ENCODE results near the gene ITGB5.

DNA sequence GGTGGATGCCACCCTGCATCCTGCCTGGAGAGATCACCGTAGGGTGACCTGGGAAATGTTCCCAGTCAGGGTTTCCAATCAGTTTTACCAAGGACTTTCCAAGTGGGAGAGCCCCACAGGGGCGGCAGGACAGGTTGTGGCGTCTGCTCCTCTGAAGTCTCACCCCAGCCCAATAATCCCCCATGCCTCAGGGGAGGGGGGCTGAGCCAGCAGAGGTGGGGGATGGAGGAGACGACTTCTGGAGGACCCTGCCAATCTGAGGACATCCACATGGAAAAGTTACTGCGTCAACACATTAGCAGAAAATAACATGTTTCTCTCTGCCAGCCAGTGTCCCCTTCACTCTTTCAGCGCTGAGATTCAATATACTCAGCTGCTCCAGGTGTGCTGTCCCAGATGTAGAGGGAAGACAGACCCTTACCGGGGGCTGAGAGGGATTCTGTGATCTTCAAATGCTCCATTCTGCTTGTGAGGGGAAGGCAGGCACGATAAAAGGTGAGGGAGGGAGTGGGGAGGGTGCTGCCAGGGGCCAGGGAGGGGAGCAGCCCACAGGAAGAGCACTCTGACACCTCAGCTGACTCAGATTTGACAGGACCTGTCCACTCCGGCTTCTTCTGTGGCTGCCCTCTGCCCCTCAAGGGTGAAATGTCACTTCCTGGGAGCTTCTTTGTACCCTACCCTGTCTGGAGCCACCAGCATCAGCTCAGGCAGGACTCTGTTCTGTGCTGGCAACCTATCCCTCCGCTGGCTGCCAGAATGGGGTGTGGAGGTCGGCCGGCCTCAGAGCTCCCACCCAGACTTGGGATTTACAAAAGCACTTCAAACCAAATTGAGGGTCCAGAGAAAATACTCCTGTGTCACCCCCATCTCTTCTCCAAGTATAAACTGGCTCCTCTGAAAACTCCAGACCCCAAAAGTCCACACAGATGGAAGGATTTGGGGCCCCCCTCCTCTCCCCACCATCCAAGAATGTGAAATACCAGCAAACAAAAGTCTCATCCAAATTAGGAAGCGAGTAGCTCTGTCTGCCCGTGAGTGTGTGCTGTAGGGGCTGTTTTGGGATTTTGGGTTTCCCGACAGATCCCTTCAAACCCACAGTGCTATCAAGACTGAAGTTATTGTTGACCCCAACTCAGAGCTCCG, 113.9 kb upstream of the HACD2 start:
- RRBS: no CpG with 5 or more reads among the region's 16 CpGs

DNA sequence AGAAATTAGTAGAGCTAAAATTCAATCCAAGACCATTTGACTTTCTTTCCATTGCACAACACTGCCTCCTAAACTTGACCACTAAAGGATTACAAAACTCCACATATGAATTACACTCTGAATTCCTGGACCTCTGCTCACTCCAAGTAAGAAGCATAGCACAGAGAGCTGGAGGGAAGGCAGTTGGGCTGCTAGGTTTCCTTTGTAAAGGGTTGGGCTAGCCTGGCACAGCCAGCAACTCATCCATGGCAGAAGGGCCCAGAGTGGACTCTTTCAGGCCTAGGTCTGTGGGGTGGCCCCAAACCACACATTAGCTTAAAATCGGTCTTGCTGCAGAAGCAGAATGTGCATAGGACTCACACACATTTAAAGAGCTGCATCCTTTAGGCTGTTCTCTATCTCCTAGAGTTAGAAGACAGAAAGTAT, 134.3 kb downstream of the MYLK start:
- RRBS: no CpG with 5 or more reads among the region's 1 CpG

DNA sequence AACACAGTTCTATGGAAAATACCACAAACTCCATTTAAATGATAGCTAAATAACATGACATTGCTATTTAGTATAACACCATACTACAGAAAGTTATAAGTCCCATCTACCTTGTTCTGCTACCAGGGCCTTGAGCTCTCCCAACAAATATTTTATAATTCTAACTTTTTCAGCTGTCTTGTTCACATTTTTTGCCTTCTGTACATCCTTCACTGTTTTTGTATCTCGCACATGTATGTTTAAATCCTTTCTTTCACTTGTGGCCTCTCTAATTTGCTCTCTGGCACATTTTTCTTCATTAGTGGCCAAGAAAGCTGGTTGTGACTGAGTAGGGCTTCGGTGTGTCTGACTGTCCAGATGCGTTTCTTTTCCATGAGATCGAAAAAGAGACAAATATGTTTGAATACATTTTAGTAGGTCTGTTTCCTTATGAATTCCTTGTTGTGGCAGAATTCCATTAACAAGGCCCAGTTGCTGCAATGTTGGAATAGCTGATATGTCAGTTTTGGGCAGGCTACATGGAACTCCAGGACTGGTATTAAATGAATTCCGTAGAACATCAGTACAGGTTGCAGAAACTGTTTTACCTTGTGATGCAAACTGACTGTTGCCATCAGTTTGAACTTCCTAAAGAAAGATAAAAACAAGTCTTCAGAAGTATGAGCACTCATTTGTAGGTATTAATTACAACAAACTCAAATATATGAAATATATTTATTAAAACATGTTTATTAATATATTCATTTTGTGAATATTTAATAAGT, 14.2 kb downstream of the CCDC14 start:
- RRBS: no CpG with 5 or more reads among the region's 5 CpGs

GRCh38 chr3:123980241-123980714, 11.6 kb downstream of the ROPN1 start:
- RRBS: 61% methylated on average over 3 of the region's 18 CpGs

DNA sequence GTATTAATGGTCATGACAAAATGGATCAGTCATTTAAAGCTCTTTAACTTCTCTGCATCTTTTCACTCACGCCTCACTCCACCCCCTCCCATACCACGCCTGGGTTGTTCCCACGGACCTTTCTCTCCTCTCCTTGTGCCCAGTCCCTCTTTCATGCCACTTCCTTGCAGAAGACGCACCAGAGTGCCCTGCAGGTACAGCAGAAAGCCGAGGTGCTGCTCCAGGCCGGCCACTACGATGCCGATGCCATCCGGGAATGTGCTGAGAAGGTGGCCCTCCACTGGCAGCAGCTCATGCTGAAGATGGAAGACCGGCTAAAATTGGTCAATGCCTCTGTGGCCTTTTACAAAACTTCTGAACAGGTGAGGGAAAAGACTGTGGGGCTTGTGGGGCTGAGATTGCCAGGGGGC, 296.1 kb upstream of the UMPS start:
- RRBS: 75% methylated on average over 2 of the region's 10 CpGs

- RRBS: no CpG with 5 or more reads among the region's 2 CpGs
Measured at GRCh38 chr3:124597860-124598299, 132.4 kb upstream of the UMPS start.

- RRBS: no CpG with 5 or more reads among the region's 18 CpGs
Measured at GRCh38 chr3:124761164-124761917, 31.1 kb downstream of the UMPS start.

DNA sequence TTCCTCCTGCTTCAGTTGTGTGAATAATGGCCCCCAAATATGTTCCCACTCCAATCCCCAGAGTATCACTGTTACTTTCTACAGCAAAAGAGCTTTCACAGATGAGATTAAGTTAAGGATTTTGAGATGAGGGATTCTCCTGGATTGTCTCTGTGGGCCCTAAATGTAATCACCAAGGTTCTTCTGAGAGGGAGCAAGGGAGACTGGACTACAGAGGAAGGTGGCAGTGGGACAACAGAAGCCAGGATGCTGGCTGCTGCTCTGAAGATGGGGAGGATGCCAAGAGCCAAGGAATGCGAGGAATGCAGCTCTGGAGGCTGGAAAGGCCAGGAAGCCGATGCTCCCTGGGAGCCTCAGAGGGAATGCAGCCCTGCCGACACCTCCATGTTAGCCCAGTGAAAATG, 43.9 kb downstream of the UMPS start:
- RRBS: no CpG with 5 or more reads among the region's 3 CpGs

- RRBS: no CpG with 5 or more reads among the region's 10 CpGs
Measured at GRCh38 chr3:124779682-124780185, 49.5 kb downstream of the UMPS start.

DNA sequence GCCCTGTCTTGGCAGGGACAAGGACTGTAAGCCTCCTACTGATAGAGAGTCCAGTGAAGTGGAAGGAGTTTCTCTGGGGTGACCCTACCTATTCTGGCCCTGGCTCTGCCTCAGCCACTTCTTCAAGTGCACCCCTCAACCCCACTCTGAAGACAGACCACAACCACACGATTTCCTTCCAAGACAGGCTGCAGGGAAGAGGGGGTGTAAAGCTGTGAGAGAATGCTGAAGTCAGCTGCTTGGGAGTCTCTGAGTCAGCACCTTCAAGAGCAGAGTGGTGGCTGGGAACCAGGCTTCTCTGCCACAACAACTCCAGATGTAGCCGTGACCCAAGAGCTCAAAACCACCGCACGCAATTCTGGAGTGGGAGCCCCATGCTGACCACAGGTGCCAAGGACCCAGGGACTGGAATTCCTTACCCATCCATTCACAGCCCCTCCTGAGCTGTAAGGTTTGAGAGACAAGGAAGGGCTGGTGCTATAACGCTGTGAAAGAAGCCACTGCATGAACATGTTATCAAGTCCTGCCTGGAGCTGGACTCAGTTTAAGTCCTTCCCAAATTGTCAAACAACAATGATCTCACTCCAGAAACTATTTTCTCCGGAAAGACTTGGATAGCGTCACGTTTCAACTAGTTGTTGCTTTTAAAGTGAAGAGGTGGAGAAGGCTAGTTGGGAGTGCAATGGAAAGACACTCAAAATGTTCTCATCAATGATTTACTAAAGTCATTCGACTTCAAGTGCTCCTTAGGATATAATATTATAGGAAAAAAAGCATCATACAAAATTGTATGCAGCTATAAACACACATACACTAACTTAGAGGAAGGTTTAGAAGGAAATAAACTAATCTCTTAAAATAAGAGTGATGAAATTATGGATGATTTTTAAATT, 61.5 kb downstream of the UMPS start:
- RRBS: no CpG with 5 or more reads among the region's 9 CpGs

DNA sequence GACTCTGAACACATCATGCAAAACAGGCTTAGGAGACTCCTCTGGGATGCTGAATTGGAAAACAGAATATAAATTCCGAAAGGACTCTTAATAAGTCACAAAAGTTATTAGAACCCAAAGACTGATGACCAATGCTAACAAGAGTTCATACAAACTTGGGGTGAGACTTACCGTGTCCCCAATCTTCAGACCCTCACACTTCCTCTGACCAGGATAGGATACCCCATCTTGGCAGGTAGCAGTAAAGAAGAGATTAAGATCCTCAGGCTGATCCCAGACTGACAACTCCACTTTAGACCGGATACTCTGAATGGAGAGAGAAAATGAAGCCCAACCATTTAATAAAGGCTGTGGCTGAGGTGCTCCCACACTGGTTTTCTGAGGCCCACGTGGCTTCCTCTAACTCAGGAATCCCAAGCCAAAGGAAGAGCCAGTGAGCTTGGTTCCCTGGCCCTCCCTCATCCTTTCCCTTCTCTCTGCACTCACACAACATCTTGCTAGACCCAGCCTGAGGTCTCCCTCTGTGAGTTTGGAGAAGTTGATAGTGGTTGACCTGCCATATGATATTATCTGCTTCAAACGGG, 78.2 kb downstream of the ITGB5 start:
- RRBS: no CpG with 5 or more reads among the region's 5 CpGs

DNA sequence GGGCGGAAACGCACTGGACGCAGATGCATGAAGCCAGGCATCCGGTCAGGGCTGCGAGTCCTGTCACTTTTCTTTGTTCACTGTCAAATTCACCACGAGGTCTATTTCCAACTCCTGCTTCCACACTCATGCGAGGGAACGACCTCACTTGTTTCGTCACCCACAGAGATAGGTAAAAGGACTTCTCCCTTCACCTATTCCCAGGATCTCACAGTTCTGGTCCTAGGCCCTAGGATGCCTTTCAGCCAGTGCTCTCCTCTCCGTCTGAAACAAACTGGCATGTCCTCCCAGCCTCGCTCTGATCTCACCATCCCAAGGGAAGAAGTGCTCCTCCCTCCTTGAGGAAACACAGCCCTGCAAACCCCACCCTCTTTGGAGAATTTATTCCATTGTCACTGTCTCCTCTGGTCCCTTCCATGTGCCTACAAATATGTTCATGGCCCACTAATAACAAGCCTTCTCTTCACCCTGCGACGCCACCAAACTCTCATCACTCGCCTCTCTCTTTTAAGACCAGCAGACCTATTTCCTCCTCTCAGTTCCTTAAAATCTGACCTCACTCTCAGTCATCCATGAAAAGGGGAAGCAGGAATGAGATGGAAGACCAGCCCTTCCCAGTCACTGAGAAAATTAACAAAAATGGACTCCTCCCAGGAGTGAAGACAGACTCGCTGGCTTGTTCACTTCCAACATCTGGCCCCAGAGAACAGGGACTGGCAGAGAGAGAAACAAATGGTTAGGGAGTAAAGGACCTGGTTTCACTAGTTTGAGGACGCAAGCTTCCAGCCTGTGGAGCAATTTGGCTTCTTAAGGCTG, 57.6 kb downstream of the ITGB5 start:
- RRBS: no CpG with 5 or more reads among the region's 16 CpGs

DNA sequence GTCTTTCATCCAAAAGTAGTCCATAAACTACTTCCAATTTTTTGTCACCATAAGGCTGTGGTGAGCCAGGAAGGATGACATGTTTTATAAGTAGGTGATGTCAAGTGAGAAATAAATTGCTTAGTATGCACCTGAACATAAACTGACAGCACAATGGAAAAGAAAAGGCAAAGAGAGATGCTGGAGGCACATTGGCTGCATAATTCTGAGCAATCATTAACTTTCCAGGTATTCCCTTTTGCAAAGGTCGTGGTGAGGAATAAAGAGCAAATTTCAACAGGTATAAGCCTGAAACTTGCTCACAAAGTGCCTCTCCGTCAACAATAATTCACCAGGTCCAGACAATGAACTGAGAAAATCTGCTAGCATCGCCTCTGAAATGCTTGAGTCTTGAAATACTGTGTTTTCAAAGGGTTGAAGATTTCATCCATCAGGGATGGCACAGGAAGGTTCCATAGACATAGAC, 48.2 kb downstream of the ITGB5 start:
- RRBS: no CpG with 5 or more reads among the region's 3 CpGs

DNA sequence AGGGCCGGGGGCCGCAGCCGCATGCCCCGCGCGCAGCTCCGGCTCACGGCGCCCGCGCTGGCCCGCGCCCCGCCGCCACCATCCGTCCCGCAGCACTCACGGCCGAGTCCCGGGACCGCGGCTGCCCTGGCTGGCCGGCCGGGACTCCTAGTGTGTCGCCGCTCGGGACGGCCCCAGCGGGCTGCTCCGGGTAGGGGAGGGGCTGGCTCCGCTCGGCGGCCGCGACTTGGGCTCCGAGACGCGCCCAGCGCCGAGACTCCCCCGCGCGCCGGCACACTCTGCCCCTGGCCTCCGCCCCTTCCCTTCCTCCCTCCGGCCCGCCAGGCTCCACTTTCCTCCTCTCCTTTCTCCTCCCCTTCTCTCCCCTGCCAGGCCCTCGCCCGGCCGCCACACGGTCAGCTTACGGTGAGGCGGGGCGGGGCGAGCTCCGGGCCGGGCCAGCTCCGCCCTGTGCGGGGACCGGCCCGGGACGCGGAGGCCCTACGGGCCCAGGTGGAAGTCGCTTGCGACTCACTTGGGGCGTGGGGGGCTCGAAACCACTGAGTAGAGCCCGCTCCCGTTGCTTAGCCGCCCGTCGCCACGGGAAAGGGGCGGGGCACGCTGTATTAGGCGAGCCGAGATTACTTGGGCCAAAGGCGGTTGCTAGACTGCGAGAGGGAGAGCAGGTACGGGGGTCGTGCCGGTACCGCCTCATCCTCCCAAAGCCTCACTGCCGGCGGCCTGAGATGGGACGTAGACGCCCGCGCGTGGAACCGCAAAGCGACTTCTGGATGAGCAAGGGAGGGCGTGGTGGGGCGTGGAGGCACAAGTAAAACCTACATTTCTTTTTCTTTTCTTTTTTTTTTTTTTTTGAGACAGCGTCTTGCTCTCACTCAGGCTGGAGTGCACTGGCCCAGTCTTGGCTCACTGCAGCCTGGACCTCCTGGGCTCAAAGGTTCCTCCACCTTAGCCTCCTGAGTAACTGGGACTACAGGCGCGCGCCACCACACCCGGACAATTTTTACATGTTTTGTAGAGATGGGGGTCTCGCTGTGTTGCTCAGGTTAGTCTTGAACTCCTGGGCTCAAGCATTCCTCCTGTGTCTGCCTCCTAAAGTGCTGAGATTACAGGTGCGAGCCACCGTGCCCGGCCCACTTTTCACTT, at the start of gene ITGB5:
Gene ITGB5 (minus strand): TSS at position 280 of the 1,143 bp plus-strand sequence.
- RRBS: 4% methylated on average over 45 of the region's 104 CpGs

DNA sequence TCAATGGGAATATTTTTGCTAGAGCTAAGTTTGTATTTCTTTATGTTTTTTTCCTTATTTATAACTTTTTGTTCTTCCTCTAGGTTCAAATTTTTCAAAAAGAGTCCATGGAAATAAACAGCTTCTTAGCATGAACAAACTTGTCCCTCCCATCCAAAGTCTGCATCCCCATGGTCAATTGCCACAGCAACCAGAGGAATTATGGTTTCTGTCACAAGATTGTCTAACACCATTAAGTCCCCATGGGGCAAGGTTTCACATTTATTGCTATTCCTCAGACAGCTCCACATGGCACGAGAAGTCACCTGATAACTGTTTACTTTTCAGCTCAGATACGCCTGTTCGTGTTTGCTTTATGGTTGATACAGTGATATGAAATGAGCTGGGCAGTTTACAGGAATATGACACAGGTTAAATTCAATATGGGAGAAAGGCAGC, 37.9 kb upstream of the MUC13 start:
- RRBS: no CpG with 5 or more reads among the region's 3 CpGs

GRCh38 chr3:125024785-125025155, 31.0 kb downstream of the HEG1 start:
- RRBS: no CpG with 5 or more reads among the region's 6 CpGs

DNA sequence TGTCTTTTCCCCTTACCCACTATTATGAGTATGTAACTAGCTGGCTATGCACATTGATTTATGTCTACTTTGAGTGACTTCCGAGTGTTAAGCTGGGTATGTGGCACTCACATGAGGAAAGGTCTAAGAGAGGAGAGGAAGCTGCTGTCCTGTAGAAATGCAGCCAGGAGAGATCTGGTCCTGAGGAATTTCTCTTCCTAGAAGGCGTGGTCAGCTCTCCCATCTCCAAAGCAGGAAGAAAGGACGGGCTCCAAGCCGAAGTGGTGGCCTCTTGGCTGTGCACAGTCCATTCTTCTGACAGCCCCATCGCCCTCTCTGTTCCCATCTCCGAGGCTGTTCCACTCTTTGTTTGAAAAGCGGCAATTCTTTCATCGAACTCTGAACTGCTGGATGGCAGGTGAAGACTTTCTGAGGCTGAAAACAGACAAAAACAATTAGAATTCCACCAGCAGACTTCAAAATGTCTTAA, 28.7 kb downstream of the HEG1 start:
- RRBS: no CpG with 5 or more reads among the region's 8 CpGs

DNA sequence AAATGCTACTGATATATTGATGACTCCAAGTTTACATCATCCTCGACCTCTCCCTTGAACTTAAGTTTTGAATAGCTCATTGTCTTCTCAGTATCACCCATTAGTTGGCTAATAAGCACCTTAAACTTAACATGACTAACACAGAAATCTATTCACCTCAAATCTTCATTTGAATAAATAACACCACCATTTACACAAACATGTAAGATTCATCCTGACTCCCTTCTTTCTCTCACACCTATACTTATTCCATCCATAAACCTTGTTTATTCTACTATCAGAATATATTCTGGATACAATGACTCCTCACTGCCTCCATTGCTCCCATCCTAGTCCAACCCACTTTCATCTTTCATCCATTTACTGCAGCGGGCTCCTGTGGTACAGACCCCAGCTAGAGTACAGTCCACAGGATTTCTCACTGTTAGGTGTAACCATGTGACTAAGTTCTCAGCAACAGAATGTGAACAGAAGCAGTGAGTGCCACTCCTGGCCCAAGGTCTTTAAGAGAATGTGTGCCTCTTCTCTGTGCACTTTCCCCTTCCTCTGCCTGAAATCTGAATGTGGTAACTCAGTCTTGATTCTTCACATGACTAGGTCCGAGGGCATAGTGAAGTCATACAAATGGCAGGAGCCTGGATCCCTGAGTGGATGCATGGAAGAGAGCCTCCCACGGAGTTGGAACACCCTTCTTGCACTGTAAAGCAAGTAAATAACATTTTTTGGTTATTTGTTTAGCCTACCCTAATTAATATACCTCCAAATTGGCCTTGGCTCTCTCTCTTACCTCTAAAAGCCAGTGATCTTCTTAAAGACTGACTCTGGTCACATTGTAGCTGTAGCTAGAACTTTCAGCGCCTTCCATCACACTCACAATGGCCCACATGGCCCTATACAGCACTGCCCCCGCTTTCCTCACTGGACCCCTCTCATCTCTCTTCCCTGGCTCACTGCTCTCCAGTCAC, 39.6 kb upstream of the HEG1 start:
- RRBS: no CpG with 5 or more reads among the region's 6 CpGs

DNA sequence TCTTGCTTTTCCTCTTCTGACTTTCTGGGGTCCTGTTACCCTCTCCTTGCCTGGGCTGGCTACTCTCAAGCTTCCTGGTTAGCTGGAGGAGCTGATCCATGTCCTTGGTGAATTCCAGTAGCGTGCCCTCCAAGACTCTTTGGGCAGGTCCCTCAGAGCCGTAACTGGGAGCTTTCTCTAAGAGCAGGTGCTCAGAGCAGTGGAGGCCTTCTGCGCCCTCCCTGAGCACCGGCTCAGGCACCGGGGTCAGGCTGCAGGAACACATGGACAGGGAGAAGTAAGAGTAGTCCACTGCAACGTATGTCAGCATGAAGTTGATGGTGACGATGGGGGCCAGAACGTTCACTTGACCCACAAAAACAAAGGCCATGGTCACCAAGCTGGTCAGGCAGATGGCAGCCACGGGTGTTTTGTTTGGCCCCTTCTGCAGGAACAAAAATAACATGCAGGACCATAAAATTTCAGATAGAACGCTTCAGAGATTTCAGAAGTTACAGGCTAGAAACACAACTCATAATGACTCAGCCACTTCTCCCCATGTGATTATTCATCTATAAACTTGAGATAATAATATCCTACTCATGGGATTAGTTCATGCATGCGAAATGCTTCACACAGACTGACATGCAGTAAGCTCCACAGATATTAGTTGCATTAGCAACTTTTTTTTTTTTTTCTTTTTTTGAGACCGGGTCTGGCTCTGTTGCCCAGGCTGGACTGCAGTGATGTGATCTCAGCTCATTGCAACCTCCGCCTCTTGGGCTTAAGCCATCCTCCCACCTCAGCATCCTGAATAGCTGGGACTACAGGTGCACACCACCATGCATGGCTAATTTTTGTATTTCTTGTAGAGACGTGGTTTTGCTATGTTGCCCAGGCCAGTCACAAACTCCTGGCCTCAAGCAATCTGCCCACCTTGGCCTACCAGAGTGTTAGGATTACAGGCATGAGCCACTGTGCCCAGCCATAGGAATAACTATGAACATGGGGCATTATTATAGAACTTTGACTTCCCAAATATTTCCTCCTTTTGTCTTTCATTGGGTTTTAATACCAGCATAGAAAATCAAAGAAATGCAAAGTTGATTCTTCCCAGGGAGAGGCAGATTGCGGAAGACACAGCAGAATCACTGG, 52.3 kb upstream of the HEG1 start:
- RRBS: no CpG with 5 or more reads among the region's 15 CpGs

DNA sequence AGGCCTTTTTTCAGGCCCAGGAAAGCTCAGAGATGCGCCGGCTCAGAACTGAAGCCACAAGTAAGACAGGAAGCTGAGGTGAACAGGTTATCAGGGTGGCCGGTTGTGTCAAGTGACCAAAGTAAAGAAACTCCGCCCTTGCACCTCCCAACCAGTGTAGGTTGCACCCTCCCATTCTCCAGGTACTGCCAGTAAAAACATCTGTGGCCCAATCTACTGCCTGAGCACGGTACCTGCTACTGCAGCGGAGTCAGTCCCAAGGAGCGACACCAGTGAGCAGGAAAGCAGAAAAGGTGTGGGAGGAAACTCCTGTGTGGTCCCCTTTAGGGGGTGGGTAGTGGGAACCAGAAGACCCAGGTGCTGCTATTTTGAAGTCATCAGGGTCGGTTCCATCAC, 60.0 kb upstream of the HEG1 start:
- RRBS: 5% methylated on average over 2 of the region's 8 CpGs

All from CMK (cell line).